GM19239 (cell line): ENCODE data around the gene ZNF684.

DNA sequence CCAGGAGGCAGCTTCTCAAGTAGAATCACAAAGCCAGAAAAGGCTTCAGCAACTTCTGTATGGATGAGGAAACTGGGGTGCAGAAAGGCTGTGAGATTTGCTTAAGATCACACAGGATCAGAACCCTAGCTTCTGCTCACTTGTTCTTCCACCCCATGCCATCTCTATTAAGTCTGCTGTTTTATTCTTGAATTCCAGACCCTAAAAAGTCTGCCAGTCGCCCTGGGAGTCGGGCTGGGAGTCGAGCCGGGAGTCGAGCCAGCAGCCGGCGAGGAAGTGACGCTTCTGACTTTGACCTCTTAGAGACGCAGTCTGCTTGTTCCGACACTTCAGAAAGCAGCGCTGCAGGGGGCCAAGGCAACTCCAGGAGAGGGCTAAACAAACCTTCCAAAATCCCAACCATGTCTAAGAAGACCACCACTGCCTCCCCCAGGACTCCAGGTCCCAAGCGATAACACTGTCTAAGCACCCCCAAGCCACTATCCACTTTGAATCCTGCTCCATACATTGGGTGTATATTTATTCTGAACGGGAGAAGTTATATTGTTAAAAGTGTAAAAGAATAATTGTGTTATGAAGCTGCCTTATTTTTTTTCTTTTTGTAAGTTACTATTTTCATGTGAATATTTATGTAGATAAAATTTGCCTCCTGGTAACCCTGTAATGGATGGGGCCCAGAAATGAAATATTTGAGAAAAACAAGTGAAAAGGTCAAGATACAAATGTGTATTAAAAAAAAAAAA lies 5.9 kb upstream of the BMP8A start:
- RRBS: no CpG with 5 or more reads among the region's 13 CpGs

DNA sequence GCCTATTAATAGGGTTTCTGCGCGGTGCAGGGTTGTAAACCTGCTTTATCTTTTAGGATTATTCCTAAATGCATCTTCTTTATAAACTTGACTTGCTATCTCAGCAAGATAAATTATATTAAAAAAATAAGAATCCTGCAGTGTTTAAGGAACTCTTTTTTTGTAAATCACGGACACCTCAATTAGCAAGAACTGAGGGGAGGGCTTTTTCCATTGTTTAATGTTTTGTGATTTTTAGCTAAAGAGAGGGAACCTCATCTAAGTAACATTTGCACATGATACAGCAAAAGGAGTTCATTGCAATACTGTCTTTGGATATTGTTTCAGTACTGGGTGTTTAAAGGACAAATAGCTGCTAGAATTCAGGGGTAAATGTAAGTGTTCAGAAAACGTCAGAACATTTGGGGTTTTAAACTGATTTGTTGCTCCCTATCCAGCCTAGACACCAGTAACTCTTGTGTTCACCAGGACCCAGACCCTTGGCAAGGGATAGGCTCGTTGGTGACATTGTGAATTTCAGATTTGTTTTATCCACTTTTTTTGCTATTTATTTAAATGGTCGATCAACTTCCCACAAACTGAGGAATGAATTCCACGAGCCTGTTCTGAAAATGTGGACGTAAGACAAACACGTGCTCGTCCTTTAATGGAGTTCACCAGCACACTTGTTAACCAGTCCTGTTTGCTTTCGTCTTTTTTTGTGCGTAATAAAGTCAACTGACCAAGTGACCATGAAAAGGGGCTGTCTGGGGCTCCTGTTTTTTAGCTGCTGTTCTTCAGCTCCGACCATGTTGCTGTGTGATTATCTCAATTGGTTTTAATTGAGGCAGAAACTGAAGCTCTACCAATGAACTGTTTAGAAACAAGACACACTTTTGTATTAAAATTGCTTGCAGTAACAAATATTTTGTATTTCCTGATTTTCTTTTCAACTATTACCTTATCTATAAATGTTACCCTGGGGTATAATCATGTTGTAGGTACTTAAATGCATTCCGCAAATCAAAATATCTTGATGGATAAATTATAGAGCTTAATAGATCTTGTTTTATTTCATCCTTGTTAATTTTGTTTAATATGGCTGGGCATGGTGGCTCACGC lies 5.0 kb upstream of the BMP8A start:
- RRBS: no CpG with 5 or more reads among the region's 15 CpGs

GRCh38 chr1:39509567-39510171 lies 18.2 kb downstream of the BMP8A start:
- RRBS: 29% methylated on average over 2 of the region's 23 CpGs

- RRBS: no CpG with 5 or more reads among the region's 10 CpGs
Observed at GRCh38 chr1:39541161-39541753, 35.3 kb downstream of the PABPC4 start.

GRCh38 chr1:39572132-39573079 lies 4.2 kb downstream of the PABPC4 start:
- RRBS: no CpG with 5 or more reads among the region's 8 CpGs

DNA sequence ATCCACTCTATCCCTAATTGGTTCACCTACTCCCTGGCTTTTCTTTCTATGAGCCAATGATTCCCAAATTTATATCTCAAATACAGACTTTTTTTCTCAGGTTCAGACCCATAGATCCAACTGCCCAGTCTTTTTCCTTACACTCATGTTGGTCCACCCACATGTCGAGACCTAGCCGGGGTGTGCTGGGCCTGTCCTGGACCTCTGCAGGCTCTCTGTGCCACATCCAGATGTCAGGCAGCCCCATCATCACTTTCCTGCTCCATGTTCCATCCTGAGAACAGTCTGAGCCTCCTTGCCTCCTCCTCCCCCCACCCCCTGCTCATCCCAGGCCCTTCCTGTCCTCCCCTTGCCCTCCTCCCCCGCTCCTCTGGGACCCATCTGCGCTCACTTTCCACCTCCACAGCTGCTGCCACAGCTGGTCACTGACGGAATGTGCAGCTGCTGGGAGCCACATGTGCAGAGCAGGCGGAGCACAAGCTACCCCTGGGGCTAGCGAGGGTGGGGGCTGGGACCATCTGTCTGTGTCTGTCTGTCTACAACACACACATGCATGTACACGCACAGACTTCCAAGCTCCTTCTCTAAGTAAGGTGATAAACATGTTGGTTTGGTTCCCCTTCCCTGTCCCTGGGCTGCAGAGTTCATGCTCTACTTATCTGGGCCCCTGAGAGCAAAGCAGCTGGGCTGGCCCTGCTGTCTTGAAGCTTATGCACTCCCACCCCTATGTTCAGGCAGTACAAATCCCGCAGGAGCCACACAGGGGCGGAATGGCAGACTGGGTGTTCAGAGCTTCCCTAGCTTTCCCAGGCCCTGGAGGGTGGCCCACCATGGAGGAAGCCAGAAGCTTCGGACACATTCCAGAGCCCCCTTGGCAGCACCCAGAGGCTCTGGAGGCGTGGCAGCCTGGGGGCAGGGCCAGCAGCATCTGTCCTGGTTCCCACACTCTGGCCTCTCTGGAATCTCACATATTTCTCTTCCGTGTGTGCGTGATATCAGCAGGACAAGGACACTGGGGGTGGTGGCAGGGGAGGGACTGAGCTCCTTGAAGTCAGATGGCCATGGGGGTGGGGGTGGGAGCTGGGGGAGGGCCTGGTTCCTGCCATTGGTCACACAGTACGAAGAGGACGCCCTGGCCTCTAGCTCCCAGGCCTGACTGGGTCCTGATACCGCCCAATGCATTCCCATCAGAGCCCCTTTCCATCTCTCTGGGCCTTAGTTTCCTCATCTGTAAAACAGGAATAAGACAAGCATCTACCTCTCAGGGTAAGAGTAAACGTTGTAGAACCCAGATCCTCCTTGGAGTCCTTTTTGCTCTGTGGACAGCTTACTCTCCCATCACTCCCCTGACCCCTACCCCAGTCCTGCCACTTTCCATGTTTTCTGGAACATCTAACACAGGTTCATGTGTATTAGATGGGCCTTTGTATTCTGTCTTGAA lies 7.0 kb upstream of the HEYL start:
- RRBS: no CpG with 5 or more reads among the region's 18 CpGs

DNA sequence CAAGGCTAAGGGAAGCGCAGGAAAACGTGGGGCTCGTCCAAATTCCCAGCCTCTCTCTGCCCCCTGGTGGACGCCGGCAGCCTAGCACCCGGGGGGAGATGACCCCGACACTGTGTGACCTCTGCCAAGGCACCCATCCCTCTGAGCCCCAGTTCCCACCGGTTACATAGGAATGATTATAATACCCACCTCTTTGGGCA lies 11.0 kb upstream of the BMP8B start:
- RRBS: 3% methylated on average over 3 of the region's 8 CpGs

GRCh38 chr1:39892639-39893151 lies 9.0 kb downstream of the MYCL start:
- RRBS: no CpG with 5 or more reads among the region's 5 CpGs

GRCh38 chr1:39898268-39899563 lies 3.0 kb downstream of the MYCL start:
- RRBS: no CpG with 5 or more reads among the region's 18 CpGs

- RRBS: no CpG with 5 or more reads among the region's 6 CpGs
Observed at GRCh38 chr1:39926339-39926847, 24.7 kb upstream of the MYCL start.

DNA sequence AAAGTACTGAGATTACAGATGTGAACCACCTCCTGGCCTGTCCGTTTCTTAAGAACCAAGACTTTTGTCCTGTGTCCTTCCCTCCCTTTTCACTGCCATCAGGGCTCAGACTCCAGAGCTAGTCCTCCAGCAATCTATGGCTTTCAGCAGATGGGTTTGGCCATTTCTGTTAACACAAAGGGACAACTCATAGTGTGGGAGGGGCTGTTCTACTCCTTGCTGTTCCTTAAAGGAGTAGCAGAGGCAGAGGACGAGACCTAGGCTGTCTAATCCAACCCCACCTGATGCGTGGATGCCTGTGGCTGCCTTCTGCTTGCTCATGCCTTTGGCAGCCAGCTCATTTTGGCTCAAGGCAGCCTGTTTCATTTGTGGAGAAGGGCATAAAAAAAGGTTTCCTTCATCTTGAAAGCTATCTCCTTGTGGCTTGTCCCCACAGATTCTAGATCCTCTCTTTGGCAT lies 27.0 kb downstream of the MFSD2A start:
- RRBS: no CpG with 5 or more reads among the region's 3 CpGs

DNA sequence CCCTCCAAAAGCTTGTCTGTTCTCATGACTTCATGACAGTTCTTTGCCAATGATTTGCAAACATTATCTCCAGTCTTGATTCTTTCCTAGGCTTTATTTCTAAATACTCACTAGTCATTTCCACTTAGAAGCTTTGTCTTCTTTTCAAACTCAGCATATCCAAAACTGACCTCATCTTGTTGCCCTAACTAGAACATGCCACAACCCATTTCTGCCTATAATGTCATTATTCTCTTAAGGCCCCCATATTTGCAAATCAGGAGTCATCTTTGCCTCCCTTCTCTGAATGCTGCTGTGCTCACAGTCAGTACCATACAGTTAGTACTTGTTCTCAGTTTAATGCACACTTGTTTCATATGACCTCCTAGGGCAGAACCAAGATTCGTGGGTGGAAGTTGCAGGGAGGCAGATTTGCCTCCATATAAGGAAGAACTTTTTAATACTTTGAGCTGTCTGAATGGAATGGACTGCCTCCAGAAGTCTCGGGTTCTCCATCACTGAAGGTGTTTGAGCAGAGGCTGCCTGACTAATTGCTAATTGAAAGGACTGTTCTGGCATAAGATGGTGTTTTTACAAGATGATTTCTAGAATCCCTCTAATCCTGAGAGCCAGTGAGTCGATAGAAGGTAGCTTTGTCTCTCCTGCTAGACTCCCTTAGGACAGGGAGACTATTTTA lies 9.2 kb downstream of the CAP1 start:
- RRBS: no CpG with 5 or more reads among the region's 3 CpGs

DNA sequence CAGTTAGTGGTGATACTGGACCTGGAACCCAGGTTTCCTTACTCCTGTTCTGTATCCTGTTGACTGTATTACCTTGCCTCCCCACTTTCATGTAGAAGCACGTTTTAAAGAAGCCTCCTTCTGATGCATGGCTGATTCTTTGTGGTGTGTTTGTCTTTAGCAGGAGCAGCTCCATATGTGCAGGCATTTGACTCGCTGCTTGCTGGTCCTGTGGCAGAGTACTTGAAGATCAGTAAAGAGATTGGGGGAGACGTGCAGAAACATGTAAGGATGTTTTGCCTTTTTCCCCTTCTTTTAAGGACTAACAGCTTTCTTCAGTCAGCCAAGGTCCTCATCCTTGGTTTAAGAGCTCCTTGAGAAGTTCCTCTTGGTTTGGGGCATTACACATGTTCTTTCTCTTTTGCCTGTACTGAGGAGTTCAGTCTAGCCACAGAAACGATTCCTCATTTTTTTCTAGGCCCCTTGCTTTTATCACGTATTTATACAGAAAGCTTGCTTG lies 19.4 kb downstream of the CAP1 start:
- RRBS: no CpG with 5 or more reads among the region's 5 CpGs

DNA sequence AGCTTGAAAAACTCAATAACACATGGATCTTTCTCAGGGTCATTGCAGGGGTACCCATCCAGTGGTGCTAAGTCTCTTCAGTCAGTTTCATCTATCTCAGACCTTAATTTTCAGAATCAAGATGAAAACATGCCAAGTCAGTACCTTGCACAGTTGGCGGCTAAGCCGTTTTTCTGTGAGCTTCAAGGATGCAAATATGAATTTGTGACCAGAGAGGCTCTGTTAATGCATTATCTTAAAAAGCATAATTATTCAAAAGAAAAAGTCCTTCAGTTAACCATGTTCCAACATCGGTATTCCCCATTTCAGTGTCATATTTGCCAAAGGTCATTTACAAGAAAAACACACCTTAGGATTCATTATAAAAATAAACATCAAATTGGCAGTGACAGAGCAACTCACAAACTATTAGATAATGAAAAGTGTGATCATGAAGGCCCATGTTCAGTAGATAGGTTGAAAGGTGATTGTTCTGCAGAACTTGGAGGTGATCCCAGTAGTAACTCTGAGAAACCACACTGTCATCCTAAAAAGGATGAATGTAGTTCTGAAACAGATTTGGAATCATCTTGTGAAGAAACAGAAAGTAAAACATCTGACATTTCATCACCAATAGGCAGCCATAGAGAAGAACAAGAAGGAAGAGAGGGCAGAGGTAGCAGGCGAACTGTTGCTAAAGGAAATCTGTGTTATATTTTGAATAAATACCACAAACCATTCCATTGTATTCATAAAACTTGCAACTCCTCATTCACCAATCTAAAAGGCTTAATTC lies 9.6 kb upstream of the TMCO2 start:
- RRBS: no CpG with 5 or more reads among the region's 4 CpGs

DNA sequence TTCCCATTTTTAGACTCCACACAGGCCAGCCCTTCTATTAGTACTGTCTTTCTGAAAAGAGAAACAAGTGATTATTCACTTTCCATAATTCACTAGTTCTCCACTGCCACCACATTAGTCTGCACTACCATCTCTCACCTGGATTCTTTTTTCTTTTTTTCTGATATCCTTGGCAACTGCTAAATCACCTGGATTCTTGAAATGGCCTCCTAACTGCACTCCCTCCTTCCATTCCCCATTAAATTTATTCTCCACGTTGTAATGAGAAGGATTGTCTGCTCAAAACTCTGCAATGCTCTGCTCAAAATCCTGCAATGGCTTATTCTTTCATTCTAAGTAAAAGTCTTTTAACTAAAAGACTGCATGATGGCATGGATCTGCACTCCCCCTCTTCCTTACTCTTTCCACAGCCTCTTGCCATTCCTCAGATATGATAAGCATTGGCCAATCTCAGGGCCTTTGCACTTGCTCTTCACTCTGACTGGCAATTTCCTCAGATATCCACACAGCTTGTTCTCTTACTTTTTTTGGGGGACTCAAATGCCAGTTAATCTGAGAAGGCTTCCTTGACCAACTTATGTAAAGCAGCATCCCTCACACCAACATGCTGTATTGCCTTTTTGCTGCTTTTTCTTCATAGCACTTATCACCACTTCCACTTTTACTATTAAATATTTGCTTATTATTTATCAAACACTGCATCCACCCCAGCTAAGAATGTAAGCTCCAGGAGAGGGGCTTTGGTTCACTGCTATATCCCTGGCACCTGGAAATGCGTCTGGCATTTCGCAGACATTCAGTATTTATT lies 2.9 kb upstream of the ZMPSTE24 start:
- RRBS: no CpG with 5 or more reads among the region's 3 CpGs

- RRBS: under 1% methylated on average over 35 of the region's 59 CpGs
Observed at GRCh38 chr1:40316468-40317090, 507 bp downstream of the COL9A2 start.

DNA sequence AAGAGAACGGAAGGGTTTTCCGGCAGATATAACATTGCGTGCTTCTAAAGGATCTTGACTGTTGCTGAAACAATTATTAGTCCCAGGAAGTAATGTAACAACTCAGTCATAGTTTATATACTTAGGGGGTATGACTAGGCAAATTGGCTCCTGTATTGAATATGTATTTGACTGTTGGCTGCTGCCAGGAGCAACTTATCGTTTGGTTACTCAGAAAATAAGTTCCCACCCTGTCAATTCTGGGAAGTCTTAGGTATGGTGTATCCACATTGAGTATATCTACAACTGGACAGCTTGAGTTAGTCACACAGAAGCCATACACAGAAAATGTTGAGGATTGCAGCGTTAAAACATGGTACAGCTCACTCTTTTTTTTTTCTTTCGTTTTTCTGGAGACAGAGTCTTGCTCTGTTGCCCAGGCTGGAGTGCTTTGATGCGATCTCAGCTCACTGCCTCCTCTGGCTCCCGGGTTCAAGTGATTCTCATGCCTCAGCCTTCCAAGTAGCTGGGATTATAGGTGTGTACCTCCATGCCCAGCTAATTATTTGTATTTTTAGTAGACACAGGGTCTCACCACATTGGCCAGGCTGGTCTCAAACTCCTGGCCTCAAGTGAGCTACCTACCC lies 10.1 kb downstream of the SMAP2 start:
- RRBS: no CpG with 5 or more reads among the region's 8 CpGs

DNA sequence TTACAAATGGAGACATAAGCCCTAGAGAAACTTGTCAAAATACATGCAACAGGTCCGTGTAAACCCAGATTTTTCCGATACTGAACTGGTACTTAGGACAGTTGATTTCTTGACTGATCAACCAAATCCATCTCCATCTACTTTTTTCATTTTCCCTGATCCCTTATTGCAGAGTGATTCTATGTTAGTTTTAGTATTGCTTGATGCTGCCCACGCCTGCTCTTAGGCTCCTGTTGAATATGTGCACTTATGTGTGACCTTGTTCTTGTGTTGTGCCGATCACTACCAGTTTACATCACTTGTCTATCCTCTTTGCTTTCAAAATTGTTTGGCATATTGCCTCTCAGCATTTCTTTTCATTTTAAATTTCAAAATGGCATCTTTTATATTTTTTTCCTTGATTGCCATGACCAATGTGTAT lies 28.2 kb downstream of the SMAP2 start:
- RRBS: no CpG with 5 or more reads among the region's 4 CpGs

DNA sequence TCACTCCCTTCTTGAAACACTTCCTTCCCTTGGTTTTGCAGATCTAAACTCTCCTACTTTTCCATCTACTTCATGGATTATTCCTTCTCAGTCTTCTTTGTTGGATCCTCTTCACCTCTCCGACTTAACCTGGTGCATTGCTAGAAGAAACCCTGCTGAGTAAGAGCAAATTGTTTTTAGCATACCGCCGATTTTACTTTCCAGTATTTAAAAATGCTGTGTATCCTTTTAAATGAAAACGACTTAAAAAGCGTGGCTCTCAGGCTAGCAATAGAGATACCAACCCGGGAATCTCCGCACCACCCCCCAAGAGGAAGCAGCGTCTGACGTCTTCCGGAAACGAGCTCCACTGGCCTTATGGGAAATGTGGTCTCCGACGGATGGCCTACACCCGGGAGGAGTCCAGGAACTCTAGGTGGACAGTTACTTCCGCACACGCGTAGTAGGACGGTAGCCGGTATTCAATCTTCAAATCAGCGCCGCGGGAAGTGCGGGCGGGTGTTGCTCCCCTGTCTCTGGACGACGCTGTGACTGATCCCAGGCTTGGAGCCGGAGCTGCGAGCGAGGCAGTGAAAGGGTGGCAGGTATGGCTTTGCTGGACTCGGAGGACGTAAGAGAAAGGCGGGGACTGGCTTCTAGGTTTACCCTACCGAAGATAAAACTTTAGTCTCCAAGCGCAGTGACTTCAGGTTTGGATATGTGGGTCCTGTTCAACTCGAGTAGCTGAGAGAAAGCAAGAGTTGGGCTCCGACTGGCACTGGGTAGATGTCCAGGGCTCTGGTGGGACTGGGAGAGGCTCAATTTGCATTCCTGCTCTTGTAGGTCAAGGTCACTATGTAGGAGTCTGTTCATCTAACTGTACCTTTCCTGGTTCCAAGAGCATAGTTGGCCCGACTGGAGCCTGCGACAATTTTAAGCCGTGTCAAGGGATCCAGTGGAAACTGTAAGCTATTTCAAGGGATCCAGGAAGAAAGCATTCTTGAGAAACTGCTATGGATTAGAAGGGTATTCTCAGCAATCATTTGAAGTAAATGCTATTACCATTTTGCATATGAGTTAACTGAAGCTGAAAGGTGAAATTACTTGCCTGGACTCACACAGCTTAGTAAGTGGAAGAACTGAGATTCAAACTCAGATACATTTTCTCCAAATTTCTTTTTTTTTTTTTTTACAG lies at the start of gene ZNF684:
Gene ZNF684, plus strand, starts transcription at position 434 of the 1,174 bp plus-strand sequence.
- RRBS: 2% methylated on average over 20 of the region's 39 CpGs

DNA sequence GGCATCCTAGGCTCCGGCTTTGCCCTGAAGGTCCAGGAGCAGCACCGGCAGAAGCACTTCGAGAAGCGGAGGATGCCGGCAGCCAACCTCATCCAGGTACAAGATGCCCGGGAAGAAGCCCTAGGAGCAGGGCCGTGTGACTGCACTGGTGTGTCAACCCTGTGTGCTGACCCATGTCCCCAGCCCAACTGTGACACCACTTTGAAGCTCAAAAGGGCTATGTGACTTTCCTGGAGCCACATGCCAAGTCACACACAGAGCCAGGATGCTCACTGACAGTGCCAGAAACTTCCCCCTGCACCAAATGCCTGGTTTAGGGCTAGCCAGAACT lies 36.5 kb downstream of the KCNQ4 start:
- RRBS: no CpG with 5 or more reads among the region's 7 CpGs